HT-29 (cell line): ENCODE measurements around the gene CWC15.

GRCh38 chr11:94794017-94795184 is 26.2 kb downstream of the AMOTL1 start:
- RAMPAGE, long total RNA = no peak

DNA sequence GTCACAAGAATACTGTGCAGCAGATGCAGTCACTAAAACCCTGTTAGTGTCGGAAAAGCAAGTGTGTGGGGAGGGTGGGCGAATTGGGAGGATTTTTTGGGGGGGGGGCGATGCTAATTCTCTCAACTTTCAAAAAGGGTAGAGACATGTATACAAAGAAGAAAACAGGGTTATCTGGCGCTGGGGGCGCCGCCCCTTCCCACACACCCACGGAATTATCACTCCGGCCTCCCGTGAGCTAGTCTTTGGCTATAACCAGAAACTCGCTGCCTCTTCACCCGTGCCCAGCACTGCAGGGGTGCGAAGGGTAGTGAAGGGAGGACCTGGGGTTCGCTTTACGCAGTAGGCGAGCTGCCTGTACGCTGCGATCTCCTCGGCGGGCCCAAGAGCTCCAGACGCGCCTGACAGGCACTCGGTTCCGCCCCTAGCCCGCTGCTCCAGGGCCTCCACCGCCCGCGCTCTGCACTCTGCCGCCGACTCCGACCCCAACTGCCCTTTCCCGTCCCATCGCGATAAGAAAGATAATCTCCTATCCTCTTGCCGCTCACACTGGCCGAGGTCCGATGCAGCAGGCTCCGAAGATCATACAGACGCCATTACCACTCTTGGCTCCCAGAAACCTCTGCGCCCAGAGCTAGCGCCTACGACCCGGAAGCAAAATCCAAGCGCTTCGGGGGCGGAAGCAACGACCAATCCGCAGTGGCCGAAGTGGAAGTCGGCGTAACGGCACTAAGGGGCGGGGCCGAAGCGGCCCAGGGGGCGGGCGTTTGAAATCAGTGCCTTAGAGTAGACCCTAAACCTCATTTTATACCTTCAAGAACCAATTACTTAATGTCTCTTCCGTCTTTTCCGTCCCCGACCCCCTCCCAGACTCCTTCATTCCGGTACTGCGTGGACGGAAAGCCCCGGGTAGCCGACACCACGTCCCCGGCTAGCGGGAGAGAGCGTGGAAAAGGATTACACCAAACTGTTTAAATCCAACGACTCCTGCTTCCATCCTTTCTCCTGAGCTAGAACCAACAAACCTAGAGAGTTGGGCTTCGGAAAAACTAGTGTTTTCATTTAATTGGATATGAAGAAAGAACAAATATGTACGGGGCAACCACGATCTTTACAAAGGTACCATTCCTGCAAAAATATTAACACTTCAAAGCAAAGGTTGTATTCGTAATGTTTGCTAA is at the start of gene CWC15:
Gene CWC15 (minus strand): TSS at position 607 of the 1,181 bp plus-strand sequence.
- RAMPAGE, long total RNA = start-site peak on the minus strand centred at position 621 of the sequence, 33 bp wide, 617 and 819 reads in 2 replicates

GRCh38 chr11:95037744-95038065 is 12.6 kb downstream of the KDM4E start:
- RAMPAGE, long total RNA = no peak

DNA sequence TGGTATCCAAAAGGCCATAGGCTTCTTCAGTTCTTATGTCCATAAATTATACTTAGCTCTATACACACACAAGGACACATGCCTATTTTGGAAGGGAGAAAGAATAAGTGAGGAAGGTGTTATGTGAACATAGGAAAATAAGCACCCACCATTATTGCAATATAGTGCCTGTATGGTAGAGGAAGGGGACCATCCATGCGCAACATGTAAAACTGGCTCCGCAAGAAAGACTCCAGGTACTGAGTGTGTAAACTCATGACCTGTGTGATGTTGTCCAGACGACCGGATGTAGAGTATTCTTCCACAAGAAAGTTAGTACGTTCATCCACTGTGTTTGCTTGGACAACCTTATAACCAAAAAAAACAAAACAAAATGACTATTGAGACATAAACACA is 39.7 kb downstream of the SESN3 start:
- RAMPAGE, long total RNA = no peak

- RAMPAGE, long total RNA = no peak
Observed at GRCh38 chr11:95232151-95232786, 1.3 kb upstream of the SESN3 start.

GRCh38 chr11:95508109-95508602 is 277.2 kb upstream of the SESN3 start:
- RAMPAGE, long total RNA = no peak

DNA sequence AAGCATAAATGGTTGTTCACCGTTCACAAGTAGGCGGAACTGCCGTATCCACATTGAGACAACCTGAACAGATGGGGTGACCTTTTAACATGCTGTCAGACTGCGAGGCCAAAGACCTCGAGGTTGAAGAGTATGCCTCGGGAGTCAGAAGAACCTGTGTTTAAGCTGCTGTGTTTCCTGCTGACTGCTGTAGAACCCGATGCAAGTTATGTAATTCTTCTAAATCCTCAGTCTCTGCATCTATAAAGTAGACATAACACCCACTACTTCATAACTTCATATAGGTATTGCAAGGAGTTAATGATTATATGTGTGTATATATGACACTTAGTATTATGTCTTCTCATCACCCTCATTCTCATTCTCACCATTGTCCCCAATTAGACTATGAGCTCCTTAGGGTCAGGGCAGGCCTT is 199.2 kb downstream of the FAM76B start:
- RAMPAGE, long total RNA = no peak

DNA sequence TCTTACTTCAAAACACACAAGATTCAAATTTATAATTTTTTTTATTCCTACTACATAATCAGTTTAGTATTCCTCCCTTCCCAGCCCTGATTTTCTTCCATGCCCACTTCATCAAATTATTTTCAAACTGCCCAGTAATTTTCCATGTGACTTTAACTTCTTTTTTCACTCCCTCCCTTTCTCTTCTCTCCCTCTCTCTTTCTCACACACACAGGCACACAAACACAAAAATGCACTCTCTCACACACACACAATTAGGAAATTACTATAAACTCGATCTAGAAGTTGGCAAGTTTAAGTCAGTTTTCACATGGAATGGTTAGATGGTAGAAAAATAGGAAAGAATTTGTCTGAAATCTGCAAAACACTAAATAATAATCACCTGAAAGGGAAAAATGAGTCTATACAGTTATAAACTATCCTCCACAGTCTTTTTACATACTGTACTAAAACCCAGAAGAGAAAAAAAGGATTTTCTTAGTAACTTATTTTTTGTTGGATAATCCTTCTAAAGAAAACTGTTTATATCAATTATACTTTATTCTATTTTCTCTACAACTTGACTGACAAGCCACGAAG is 47.2 kb downstream of the MTMR2 start:
- RAMPAGE, long total RNA = no peak

GRCh38 chr11:96062914-96063564 is 139.1 kb upstream of the MTMR2 start:
- RAMPAGE, long total RNA = no peak

- RAMPAGE, long total RNA = no peak
Observed at GRCh38 chr11:96154646-96155492, 188.1 kb downstream of the MAML2 start.

- RAMPAGE, long total RNA = no peak
Observed at GRCh38 chr11:96200116-96200845, 142.7 kb downstream of the MAML2 start.

DNA sequence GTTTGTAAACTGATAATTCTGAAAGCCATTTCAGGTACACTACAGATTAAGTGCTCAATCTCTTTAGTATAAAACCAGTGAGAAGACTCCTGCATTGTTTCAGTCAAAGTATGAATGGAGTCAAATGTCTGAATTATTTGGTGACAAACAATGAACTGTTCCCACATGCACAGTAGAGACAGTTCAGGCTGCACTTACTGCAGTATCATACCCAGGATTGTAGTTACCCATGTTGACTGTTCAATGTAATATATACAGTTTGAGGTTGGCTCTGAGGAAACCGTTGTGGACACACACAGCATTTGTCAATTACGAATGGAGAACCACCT is 96.5 kb downstream of the MAML2 start:
- RAMPAGE, long total RNA = no peak

DNA sequence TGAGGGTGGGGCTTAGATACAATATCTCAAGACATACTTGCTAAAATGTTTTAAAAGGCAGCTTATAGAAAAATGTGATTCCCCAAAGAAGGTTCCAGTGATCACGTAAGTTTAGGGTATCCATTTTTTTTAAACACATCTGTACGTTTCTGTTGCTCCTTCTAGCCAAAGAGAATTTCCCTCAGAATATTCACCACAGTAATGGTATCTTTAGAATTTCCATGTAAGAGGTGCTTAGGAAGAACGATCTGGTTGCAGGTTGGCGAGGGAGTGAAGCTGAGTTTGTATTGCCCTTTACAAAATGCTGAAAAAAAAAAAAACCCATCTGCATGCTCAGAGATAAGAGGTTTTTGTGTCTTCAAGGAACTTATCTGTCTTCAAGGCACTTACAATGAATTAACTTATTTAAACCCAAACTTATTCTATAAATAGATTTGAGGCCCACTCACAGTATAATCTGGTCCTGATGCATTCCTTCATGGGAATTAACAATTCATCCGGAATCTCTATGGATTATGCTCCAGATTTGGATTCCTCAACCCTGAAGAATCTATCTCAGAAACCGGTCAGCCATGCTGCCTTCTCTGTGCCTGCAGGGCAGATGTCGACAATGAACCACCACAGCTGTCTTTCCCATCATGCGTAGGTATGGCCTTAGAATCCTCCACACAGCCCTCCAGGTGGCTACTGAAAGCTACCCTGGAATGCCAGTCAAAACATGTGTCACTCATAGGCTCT is 19.6 kb downstream of the MAML2 start:
- RAMPAGE, long total RNA = no peak

DNA sequence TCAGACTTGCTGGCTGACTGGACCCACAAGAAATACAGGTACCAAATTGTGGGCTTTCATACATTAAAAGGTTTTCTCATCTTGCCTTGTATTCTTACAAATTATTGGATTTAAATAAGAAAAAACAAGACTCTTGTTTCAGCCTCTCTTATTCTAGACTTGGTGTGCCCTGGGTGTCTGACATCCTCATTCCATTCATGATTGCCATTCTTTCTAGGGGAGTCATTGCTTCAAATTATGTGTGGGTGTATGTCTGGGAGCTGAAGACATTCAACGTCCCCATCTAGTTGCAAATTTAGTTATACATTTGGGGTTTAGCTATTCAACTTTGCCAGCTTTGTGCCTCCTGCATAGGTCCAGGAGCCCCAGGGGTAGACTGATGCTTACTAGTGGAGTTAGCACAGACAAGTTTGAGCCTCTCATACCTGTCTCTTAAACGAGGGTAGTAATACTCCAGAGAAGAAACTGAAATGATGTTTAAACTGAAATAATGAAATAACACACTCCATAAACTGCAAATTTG is 18.0 kb downstream of the MAML2 start:
- RAMPAGE, long total RNA = no peak

- RAMPAGE, long total RNA = no peak
Observed at GRCh38 chr11:96390137-96391199, 655 bp downstream of the JRKL start.

- RAMPAGE, long total RNA = no peak
Observed at GRCh38 chr11:100715087-100715746, 28.1 kb downstream of the ARHGAP42 start.

DNA sequence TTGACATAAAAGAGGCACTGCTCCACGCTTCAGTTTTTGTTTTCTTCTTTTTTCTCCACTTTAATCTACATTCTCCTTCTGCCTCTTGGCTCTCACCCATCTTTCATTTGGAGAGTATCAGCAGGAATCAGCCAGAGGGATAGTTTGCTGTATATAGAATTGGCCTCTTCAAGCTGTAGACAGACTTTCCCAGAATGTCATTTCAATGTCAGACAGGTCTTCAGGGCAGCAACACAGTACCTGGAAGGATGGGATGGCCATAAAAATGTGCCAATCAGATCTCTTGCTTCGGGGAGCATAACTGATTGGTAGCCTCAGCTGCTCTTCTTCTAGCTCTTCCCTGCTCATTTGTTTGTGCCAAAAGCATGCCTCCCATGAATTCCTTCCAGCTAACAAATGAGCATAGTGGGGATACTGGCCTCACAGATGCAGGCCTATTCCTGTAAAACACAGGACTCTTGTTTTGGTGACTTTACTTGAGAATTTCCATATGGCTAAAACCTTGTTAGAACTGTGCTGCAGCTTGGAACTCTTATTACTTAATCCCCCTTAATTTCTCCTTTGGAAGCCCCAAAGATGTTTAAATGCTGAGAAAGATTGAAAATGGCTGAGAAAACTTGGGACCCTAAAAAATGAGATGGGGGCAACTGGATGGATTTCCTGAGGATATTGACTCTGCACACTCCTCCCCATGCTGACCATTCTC is 153.6 kb downstream of the TRPC6 start:
- RAMPAGE, long total RNA = no peak

GRCh38 chr11:102010985-102011586 is 36.2 kb upstream of the CFAP300 start:
- RAMPAGE, long total RNA = no peak

- RAMPAGE, long total RNA = no peak
Observed at GRCh38 chr11:102195172-102195830, 85.1 kb downstream of the YAP1 start.

GRCh38 chr11:102197704-102198156 is 87.5 kb downstream of the YAP1 start:
- RAMPAGE, long total RNA = no peak